Ovary (tissue), 7 donors: ENCODE measurements around the genes FAM178B, VWA3B and CNGA3.

DNA sequence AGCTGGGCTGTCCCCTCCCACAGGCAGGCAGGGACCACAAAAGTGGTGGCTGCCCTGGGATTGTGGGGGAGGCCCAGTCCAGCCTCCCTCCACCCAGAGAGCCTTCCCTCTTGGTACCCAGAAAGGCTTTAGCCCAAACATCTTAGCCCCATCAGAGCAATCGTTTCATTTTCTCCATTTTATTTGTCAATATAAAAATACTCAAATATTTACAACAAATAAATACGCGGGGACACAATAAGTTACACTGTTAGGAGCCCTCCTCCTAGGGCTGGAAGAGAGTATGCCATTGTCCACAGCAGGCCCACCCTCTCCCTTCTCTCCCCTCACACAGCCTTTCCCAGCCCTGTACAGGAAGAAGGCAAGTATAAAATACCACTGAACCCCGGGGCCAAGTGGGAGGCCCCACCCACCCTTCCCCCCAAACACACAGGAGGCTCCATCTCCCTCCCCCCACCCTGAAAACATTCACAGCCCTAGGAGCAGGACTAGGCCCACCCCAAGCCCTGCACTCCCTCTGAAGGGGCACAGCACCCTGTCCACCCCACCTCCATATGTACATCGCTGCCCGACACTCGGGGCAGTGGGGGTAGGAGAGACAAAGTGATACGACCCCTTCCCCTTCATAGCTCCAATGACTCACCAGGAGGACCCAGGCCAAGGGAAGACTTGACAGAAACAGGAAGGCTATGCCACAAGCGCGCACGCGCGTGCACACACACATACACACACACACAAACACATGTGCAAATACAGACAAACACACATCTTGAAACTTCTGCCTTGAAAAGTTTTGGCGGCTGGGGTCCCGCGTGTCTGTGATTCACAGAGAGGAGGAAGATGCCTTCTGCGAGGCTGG is 2.0 kb upstream of the ANKRD39 start:
- PRO-cap, 7 experiments, result no peak in any of the 7 experiments
- RAMPAGE, long total RNA, 2 experiments, result no peak in any of the 2 experiments

DNA sequence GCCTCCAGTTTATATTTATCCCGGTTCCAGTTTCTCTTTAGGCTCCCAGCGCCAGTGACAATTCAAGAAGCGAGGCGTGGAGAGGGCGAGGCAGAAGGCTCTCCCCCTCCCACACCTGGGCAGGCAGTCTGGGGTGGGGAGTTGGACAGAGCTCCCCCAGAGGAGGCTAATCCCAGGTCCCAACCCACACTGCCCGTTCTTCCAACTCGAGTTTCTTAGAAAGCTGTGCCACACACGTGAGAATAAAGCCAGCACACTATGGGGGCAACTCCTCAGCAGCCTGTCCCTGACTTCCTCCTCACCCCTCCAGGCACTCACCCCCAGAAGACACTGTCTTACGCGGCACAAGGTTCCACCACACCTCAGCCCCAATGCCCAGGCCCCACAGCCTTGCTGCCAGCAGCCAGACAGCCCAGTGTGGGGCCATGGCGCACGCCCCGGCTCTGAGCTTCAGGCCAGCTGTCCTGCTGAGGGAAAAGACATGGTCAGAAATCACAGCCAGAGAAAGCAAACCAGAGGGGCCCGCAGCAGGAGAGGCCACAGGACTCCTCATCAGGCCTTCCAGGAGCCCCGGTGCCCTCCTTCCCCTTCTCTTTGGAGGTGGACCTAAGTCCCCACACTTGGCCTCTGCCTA is 2.3 kb downstream of the SEMA4C start:
- PRO-cap, 7 experiments, result peak in 2 of 7 experiments; most common plus-strand start position 510 of the sequence (in 2)
- RAMPAGE, long total RNA, 2 experiments, result no peak in any of the 2 experiments

GRCh38 chr2:96875360-96875791 is 5.5 kb upstream of the SEMA4C start:
- PRO-cap, 7 experiments, result no peak in any of the 7 experiments
- RAMPAGE, long total RNA, 2 experiments, result no peak in any of the 2 experiments

DNA sequence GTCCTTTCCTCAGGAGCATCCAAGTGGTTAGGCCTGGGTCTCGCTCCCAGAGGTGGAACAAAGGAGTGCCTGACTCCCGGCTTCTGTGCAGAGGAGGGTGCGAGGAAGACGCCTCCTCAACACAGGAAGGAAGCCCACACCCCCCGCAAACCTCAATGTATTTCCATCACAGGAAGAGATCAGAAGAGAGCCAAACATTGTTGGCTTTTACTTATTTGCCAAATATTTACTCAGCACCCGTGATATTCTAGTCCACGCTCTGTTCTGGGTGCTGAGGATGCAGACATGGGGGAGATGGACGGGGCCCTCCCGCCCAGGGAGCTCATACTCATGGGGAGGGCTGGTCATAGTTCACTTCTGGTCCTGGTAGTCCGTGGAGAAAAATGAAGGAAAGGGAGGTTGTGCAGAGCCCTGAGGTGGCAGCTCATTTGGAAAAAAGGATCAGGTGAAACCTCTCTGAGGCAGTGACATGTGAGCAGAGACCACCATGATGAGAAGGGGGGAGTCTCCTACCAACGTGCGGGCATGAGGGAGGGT is 44.0 kb upstream of the SEMA4C start:
- PRO-cap, 7 experiments, result no peak in any of the 7 experiments
- RAMPAGE, long total RNA, 2 experiments, result no peak in any of the 2 experiments

DNA sequence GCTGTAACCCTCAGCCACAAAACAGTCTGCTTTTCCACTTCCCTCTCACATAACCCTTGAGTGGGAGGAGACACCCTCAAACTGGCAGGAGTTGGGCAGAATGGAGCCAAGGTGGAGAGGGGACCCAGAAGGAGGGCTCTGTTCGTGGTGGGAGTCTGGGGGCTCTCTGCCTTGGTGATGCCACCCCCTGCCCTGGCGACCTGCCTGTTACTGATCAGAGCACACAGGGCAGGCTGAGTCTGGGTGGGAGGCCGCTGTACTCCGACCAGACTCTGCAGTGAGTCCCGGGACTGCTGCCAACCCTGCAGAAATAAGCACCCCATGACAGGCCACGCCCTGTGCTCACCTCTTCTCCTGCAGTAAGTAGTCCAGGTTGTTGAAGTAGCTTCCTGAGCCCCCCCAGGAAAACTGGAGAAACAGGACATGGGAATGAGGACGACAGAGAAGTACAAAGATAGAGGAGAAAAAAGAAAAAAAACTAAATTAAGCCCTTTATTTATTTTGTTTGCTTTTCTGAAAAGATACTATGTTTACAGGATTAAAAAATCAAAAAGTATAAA is 15.9 kb downstream of the FAM178B start:
- PRO-cap, 7 experiments, result no peak in any of the 7 experiments
- RAMPAGE, long total RNA, 2 experiments, result no peak in any of the 2 experiments

DNA sequence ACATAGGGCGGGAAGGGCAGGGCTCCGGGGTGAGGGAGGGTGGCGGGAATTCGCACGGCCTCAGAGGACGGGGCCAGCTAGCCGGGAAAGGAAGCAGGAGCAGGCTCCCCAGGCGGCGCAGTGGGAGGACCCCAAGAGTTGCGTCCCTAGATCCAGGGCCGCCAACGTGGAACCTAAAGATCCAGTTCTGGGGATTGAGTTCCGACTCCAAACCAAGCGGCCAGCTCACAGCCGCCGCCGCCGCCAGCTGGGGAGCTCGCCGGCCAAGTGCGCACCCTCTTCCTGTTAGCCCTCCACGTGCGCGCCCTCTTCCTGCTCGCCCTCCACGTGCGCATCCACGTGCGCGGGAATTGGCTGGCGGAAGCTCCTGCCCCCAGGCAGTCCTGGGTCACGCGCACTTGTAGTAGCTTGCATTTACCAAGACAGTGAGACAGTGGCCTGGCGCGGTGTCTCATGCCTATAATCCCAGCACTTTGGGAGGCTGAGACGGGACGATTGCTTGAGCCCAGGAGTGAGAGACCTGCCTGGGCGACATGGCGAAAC is at the start of gene FAM178B:
TSS of gene FAM178B (minus strand) at position 271 of the 543 bp plus-strand sequence.
- PRO-cap, 7 experiments, result no peak in any of the 7 experiments
- RAMPAGE, long total RNA, 2 experiments, result no peak in any of the 2 experiments

- PRO-cap, 7 experiments, result no peak in any of the 7 experiments
- RAMPAGE, long total RNA, 2 experiments, result no peak in any of the 2 experiments
Measured at GRCh38 chr2:97194668-97195123, 81.7 kb downstream of the ANKRD36 start.

- PRO-cap, 7 experiments, result no peak in any of the 7 experiments
- RAMPAGE, long total RNA, 2 experiments, result no peak in any of the 2 experiments
Measured at GRCh38 chr2:97745553-97745909, 32.2 kb downstream of the ZAP70 start.

DNA sequence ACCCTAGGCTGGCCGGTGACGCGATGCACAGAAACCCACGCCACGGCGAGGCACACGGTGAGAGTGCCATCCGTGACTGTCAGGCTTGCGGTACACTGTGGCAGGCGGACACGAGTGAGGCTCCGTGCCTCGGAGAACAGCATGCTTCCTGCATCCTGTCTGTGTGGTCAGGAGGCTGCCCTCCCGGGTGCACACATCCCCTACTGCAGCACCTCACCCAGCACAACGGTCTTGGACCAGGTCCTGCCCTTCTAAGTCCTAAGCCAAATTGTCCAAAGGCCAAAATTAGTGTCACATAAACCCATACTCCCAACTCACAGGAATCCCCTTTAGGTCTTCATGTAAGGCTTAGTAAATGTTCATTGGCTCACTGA is 48.0 kb downstream of the ZAP70 start:
- PRO-cap, 7 experiments, result no peak in any of the 7 experiments
- RAMPAGE, long total RNA, 2 experiments, result no peak in any of the 2 experiments

GRCh38 chr2:97832744-97833498 is 119.5 kb downstream of the ZAP70 start:
- PRO-cap, 7 experiments, result no peak in any of the 7 experiments
- RAMPAGE, long total RNA, 2 experiments, result no peak in any of the 2 experiments

DNA sequence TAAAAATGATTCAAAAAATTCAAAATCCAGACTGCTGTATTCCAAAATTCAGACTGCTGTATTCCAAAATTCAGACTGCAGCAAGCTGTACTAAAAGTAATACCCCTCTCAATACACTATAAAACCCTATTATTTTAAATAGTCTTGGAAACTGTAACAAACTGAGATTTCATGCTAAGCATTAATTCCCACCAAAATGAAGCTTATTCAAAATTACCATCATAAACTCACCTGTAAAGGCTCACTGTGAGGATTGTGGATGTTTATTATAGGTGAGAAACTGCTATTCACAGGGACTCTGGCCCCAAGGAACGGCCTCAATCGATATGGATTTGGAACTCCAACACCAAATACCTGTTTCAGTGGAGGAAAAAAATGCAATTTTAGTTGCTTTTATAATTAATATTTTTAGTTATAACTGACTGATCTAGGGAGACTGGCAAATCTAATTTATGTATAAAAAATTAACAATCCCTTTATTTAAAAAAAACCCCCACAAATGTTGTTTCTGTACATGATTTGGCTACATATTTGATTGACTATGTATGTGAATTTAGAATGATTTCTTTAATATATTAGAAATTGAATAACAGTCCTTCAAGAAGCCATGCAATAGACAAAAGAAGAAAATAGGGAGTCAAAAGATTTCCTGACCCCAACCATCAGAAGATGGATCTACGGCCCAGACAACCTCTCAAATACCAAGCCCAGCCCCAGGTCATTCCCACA is 128.4 kb downstream of the ZAP70 start:
- PRO-cap, 7 experiments, result no peak in any of the 7 experiments
- RAMPAGE, long total RNA, 2 experiments, result no peak in any of the 2 experiments

DNA sequence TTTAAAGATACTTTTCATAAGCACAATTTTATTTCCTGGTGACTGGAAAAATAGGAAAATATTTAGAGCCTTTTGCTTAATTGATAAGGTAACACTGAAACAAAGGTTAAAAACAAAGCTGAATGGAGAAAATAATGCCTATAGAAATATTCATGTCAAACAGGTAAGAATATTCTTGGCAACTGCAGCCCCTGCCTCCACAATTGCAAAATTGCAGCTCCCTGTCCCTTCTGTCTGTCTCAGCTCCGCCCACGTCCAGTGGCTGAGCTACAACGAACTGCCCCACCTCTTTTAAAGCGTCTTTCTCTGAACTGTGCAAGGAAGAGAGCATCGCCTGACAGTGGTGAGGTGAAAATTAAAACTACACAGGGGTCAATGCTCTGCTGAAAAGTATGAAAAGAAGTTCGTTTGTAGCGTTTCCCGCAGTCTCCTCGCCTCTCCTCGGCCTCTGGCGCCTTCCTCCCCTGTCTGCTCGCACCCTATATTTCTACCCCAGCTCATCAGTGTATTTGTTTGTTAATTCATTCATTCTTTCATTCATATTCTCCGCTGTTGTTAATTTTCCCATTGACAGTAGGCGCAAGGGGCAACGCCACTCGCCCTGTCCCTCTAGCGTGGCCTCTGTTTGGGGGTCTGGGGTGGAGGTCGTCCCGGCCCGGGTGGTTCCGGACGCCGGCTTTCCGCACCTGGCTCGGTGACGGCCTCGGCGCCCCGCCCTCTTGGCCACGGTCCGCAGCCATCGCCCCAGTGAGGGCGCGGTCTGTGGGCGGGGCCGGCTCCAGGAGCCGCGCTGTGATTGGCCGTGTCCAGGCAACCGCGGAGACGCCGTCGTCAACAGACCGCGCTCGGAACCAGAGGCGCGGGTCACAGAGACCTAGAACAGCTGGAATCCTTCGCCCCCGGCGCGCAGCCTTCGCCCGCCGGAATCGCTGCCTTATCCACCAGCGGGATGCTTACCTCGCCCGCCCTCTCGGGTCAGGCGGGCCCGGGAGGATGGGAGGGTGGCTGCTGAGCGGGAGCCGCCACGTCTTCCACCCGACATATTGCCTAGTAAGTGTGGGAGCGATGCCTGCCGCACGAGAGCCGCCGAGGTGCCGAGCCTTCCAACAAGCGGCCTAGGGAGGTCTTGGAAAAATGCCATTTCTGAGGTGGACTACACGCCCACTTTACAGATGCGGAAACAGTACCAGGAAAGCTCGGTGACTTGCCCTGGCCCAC is at the start of gene VWA3B:
TSS of gene VWA3B (plus strand) at position 854 of the 1,218 bp plus-strand sequence.
- PRO-cap, 7 experiments, result peak in 3 of 7 experiments; most common plus-strand start position 884 of the sequence (in 2); most common minus-strand start position 688 of the sequence (in 2)
- RAMPAGE, long total RNA, 2 experiments, result start-site peak on the plus strand in 2 of 2 experiments, centred at positions 837 to 865 of the sequence, 10 to 163 reads per replicate

DNA sequence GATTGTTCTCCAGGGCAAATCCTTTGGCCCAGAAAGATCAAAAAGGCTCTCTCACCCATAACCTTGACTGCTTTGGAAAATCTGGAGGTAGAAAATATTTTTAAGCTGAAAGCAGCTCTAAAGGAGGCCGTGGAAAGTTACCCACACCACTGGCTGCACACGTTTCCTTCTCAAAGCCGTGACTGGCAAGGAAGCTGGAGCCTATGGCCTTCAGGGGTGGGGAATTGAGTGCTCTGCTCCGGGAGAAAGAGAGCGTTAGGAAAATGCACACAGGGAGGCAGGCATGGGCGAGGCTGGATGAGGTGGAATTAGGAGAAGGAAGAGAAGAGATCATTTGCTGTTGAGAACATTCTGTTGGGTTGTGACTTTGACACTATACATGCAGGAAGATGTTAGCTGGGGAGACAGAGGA is 68.8 kb upstream of the CNGA3 start:
- PRO-cap, 7 experiments, result no peak in any of the 7 experiments
- RAMPAGE, long total RNA, 2 experiments, result no peak in any of the 2 experiments

DNA sequence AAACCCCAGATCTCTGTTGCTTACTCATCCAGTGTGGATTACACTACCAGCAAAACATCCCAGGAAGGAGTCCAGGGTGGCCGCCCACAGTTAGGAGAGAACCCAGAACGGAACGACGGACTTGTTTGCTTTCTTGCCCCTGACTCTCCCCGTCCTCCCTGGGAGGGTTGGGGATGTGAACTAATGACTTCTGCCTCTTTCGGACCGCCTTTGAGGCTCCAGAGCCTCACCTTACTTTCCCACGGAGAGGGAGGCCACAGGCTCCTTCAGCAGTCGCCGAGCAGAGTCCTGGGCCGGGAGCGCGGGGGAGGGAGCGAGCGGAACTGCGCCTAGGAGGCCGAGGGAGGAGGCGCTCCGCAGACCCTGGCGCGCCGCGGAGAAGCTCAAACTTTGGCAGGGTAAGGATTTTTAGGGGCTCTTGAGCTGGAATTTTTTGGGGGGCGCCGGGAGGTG is at the start of gene CNGA3:
TSS of gene CNGA3 (plus strand) at position 320 of the 453 bp plus-strand sequence.
- PRO-cap, 7 experiments, result no peak in any of the 7 experiments
- RAMPAGE, long total RNA, 2 experiments, result no peak in any of the 2 experiments

DNA sequence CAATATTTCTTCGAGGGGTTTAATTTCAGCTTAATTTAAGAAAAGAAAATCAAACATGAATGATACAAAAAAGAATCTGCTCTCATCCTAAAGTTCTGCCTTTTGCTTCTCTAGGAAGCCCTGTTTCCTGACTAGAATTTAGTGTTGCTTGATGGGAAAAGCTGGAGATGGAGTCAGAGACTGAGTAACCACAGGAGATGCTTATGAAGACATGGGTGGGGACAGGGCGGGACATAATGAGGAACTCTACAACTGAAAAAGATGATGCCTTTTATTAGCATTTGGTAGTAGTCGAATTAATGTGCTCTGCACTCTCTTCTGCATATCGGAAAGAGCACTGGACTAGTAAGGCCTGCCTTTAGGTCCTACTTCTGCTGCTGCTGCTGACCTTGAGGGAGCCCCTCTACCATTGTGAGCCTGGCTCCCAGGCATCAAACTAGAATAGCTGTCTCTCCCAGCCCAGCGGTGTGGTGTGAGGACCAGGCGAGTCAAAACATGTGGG is 61.4 kb downstream of the INPP4A start:
- PRO-cap, 7 experiments, result no peak in any of the 7 experiments
- RAMPAGE, long total RNA, 2 experiments, result no peak in any of the 2 experiments

- PRO-cap, 7 experiments, result no peak in any of the 7 experiments
- RAMPAGE, long total RNA, 2 experiments, result start-site peak on the plus strand in 1 of 2 experiments, at chr2:98566039-98566137 at its widest, 6 reads per replicate
Measured at GRCh38 chr2:98566017-98566575, 42.2 kb downstream of the COA5 start.

DNA sequence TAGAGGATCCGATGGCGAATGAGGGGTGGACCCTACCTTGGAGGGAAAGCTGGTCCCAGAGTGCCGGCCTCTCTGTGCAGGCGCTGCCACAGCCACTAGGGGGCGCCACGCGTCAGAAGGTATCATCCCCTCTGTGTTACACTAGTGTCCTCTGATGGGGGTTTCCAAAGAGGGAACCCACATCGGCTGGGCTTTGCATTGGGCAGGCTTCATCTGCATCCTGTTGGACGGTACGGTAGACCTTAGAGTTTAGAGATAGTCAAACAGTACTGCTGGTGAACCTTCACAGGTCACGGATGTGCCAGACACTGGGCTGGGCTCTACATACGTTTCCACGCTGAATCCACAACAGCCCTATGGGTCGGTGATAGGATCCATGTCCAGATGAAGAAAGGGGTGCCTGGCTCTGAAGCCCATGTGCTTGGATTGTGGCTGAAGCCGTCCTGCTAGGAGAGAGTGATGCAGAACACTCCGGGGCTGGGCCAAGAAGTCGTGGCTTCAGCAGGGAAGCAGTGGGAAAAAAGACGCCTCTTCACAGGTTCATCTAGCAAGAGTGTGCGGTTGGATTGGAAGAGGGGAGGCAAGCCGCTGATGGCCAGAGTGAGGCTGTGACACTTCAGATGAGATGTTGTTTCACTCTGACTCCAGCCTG is 38.9 kb downstream of the COA5 start:
- PRO-cap, 7 experiments, result no peak in any of the 7 experiments
- RAMPAGE, long total RNA, 2 experiments, result start-site peak on the plus strand in 1 of 2 experiments, centred at position 485 of the sequence, 5 reads per replicate

DNA sequence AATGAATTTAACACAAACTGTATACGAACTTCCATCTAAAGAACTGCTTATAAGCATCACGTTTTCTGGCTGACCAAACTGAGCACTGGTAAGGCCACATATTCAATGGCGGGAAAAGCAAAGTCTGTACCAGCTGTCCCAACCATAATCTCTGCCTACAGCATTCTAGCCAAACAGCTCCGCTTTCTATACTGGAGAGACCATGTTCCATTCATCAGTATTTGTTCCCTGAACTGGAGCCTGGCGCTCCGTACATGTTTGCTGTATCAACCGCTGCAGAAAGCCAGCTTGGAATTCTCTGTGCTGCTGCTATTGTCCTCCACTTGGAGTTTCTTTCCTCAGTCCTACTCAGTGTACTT is 2.0 kb downstream of the COA5 start:
- PRO-cap, 7 experiments, result no peak in any of the 7 experiments
- RAMPAGE, long total RNA, 2 experiments, result no peak in any of the 2 experiments

DNA sequence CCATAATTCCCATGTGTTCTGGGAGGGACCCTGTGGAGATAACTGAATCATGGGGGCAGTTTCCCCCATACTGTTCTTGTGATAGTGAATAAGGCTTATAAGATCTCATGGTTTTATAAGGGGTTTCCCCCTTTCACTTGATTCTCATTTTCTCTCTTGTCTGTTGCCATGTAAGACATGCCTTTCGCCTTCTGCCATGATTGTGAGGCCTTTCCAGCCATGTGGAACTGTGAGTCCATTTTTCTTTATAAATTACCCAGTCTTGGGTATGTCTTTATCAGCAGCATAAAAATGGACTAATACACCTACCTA is 51.1 kb downstream of the UNC50 start:
- PRO-cap, 7 experiments, result no peak in any of the 7 experiments
- RAMPAGE, long total RNA, 2 experiments, result no peak in any of the 2 experiments

- PRO-cap, 7 experiments, result peak in 7 of 7 experiments; most common plus-strand start chr2:98731335 (in 4); most common minus-strand start chr2:98731426 (in 1)
- RAMPAGE, long total RNA, 2 experiments, result no peak in any of the 2 experiments
Measured at GRCh38 chr2:98731234-98732387, 679 bp upstream of the MGAT4A start.